ENCODE data around the gene PINK1.

DNA sequence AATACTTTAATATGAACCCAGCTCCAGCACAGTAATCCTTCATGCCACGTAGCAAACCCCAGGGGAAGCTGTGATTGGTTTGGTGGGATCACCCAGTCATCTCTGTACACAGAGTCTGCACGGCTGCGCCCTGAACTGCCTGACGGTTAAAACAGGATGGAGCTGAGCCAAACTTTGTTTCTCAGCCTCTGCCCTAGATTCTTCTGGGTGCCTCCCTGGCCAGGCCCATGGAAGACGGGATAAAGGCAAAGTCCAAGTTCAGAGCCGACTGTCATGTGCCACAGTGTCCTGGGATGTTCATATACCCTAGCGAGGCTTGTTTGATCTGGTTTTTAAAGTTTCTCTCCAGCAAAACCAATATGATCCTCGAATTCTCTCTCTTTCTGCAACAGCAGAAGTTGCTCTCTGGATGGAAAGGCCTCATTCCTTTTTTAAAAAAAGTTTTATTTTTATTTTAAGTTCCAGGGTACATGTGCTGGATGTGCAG lies 40.0 kb upstream of the VWA5B1 start:
- RRBS = no CpG with 5 or more reads among the region's 8 CpGs

GRCh38 chr1:20282554-20283077 lies 8.1 kb upstream of the VWA5B1 start:
- RRBS = no CpG with 5 or more reads among the region's 7 CpGs

GRCh38 chr1:20474901-20475387 lies 11.1 kb downstream of the CAMK2N1 start:
- RRBS = no CpG with 5 or more reads among the region's 7 CpGs

DNA sequence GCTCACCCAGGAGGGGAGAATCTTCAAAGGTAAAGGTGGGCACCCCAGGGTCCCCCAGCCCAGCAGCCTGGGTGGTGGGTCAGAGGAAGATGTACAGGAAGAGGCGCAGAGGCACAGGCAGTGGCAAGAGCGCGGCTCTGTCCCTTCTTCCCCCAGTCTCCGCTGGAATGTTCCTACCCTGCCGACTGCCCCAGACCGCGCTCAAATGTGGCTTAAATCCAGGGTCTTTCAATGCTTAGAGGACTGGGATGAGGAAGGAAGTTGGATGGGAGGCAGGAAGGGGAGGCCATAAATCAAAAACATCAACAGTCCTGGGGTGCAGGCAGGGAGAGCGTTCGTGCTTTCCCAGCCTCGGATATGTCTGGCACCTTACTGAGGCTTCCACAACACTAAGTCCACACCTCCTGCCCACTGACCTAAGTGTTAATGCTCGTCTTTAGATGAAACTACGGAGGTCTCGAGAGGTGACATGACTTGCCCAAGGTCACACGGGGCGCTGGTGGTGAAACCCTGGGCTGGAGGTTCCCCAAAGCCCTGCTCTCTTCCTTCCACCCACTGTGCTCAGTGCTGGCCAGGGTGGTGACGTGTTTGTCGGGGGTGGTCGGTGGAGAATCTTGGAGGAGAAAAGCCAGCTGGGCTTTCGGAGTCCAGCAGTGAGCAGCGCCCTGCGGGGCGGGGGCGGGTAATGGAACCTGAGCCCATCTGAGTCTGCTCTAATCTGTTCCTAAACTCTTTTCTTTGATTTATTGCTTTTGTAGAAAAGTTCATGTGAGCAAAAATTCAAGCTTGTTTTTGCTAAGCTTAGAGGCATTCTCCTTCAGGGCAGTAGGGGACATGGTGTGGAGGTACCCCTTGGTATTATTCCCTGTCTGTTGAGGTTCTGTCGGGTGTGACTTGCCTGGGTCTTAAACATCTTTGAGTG lies 619 bp downstream of the CDA start:
- RRBS = no CpG with 5 or more reads among the region's 24 CpGs

DNA sequence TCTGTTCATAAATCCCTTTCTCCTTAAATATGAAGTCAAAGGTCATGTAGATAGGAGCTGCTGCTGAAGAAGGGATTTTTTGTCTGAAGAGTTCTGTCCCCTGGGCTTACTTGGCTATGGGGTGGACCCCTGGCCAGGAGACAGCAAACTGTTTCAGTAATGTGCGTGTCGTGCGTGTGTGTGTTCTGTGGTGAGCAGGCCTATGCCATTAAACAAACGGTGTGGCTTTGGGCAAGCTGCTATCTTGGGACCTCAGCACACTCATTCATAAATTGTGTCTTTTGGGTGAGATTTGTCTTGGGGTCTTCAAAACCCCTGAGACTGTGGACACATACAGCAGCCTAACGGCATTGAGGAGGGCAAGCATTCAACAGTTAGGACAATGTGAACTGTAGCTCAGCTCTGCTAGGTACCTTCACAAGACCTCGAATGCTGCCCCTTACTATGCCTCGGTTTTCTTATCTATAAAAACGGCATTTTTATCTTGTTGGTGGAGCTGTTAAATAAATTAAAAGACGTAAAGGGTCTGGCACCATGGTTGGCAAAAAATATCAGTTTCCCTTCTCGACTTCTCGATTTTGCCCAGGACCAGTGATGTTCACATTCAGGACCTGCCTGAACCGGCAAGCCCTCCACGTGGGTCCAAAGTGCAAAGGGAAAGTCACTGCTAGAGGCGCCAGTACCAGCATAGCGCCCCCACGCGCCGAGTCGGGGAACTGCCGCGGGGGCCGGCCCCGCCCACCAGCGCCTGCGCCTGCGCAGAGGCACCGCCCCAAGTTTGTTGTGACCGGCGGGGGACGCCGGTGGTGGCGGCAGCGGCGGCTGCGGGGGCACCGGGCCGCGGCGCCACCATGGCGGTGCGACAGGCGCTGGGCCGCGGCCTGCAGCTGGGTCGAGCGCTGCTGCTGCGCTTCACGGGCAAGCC lies at the start of gene PINK1:
TSS of gene PINK1 (plus strand) at position 761 of the 925 bp plus-strand sequence.
- RRBS = under 1% methylated on average over 18 of the region's 48 CpGs

DNA sequence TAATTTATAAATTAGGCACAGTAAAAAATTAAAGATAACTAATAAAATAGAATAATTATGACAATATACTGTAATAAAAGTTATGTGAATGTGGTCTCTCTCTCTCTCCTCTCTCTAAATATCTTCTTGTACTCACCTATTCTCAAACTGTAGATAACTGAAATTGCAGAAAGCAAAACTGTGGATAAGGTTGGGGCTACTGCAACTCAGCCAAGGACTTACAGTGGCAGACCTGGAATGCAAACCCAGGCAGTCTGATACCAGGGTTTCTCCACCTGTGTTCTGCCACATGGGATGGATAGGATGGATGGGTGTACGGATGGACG lies 10.6 kb downstream of the PINK1 start:
- RRBS = no CpG with 5 or more reads among the region's 2 CpGs

DNA sequence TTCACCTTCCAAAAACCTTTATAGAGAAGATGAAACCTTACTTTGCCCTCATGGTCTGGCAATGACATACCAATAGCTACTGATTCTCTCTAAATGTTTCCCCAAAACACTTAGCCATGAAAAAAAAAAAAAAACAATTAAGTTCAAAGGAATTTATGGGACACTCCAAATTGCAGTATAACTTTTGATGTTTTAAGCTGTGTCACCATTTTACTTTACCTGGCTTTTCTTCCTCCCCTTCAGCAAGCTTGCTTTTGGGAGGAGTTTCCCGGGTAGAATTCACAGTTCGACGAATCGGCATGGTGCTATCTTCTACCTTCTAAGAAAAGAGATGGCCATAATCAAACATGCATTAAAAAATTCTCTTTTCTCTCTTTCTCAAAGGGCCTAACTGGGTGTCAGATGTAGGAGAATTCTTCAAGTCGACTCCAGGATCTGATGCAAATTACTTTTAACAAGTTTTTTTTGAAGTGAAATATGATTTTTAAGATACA lies 7.5 kb downstream of the HP1BP3 start:
- RRBS = no CpG with 5 or more reads among the region's 5 CpGs

GRCh38 chr1:20854706-20855216 lies 67.7 kb upstream of the HP1BP3 start:
- RRBS = no CpG with 5 or more reads among the region's 2 CpGs

GRCh38 chr1:20885969-20886424 lies 98.9 kb upstream of the HP1BP3 start:
- RRBS = no CpG with 5 or more reads among the region's 4 CpGs

DNA sequence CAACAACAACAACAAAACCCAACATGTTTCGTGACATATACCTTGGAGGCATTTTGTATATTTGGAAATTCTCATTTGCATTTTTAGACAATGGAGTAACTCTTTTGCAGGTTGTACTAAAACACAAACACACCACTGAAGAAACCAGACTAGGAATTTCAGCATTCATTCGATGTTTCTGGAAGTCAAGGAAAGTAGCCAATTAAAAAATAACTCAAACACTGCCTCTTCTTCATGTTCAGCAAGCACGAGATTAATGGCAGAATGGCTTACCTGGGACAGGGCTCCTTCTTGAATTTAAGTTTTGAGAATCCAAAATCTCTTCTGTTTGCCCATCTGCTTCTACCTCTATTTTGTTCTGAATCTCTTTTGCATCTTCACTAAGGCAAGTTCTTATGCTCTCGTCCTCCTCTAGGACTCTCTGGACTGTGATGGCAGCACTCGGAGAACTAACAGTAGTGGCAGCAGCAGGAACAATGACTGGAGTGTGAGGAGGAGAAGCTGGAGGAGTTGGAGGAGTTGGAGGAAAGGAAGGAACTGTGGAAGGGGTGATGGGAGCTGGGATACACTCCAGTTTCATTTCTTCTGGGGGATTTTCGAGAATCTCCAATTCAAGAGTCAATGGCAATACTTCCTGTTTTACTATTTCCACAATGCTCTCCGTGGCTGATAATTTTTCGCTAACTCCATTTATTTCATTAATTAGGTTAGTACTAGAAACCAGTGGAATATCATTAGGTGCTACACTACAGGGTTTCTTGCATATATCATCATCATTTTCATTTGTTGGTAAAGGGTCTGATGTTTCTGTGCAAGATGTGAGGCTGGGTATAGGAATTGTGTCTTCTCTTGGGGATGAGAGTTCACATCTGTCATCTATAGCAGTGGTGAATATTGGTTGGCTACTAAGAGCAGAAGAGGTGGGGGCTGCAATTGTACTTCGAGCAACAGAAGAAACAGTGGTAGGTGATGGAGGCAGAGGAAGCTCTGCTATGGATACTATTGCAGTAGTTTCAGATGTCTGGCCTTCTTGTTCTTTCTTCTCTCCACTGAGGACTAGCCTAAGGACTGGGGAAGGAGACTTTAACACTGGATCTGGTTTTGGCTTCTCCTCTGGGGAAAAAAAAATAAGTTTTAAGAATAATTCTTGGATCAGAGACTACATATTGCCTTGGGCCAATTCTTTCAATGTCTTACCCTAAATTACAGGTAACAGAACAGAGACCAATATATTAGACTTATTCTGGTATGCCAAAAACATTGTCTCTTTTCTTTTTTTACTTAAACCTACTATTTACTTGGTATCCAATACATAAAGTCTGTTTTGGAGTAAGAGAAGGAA lies 154.6 kb upstream of the HP1BP3 start:
- RRBS = no CpG with 5 or more reads among the region's 9 CpGs

DNA sequence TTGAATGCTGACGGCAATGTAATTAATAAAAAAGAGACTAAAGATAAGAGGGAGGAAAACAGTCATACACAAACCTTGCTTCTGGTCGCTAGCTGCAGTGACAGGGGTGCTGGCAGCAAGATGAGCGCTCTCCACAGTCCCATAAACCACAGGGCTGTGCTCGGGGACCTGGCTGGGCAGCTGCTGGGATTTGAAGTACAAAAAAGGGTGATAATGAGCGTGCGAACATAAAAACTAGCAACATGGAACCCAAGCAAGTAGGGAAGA lies 162.8 kb upstream of the HP1BP3 start:
- RRBS = no CpG with 5 or more reads among the region's 6 CpGs

- RRBS = no CpG with 5 or more reads among the region's 3 CpGs
Observed at GRCh38 chr1:21139562-21140401, 36.9 kb downstream of the EIF4G3 start.

DNA sequence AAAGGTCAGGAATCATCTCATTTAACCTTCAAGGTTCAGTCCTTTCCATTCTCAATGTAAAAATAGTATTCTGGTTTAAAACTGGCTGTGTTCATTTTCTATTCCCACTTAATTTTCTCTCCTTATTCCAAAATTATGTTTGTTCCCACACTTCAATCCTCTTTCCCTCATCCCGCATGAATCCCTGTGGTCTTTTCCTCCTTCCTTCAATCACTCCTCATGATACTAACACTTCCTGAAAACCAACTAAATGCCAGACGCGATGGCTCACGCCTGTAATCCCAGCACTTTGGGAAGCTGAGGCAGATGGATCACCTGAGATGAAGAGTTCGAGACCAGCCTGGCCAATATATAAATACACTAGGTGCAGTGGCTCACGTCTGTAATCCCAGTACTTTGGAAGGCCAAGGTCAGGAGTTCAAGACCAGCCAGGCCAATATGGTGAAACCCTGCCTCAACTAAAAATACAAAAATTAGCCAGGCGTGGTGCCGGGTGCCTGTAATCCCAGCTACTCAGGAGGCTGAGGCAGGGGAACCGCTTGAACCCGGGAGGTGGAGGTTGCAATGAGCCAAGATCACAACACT lies 9.5 kb downstream of the EIF4G3 start:
- RRBS = no CpG with 5 or more reads among the region's 10 CpGs

GRCh38 chr1:21237571-21238040 lies 52.7 kb downstream of the ECE1 start:
- RRBS = 80% methylated on average over 1 of the region's 10 CpGs

DNA sequence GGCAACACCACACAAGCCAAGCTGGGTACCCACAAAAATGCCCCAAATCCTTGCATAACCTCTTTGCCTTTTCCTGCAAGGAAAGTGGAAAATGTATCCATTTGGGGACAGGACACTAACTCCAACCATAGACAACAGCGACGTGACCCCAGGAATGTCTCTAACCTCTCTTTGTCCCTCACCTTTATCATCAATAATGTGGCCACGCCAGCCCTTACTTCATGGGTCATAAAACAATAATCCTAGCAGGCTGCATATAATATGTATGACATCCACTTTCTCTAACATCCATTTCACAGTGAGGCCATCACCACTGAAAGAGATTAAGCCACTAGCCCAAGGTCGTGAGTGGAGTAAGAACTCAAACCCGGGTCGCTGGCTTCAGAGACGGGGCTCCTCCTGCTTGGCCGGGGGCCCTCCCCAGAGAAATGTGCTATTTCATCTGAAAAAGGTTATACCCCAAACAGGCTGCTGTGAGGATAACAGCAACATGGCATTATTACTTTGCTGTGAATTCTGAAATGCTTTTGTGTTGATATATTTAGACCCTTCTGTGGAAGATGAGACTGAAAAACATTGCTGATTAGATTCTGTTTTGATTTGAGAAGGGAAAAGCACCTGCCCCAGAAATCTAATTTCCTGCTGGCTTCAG lies 2.0 kb downstream of the ECE1 start:
- RRBS = no CpG with 5 or more reads among the region's 8 CpGs

DNA sequence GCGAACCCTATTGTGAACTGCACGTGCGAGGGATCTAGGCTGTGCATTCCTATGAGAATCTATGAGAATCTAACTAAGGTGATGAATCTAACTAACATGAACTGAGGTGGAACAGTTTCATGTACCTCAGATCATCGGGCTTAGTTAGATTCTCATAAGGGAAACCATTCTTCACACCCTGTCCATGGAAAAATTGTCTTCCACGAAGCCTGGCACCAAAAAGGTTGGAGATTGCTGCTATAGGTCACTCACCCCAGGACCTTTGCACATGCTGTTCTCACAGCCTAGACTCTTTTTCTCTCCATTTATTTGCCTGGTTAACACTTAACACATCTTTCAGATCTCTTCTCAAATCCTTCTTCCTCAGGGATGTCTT lies 37.6 kb upstream of the ECE1 start:
- RRBS = no CpG with 5 or more reads among the region's 5 CpGs

- RRBS = no CpG with 5 or more reads among the region's 6 CpGs
Observed at GRCh38 chr1:21516954-21517694, 7.9 kb downstream of the ALPL start.

DNA sequence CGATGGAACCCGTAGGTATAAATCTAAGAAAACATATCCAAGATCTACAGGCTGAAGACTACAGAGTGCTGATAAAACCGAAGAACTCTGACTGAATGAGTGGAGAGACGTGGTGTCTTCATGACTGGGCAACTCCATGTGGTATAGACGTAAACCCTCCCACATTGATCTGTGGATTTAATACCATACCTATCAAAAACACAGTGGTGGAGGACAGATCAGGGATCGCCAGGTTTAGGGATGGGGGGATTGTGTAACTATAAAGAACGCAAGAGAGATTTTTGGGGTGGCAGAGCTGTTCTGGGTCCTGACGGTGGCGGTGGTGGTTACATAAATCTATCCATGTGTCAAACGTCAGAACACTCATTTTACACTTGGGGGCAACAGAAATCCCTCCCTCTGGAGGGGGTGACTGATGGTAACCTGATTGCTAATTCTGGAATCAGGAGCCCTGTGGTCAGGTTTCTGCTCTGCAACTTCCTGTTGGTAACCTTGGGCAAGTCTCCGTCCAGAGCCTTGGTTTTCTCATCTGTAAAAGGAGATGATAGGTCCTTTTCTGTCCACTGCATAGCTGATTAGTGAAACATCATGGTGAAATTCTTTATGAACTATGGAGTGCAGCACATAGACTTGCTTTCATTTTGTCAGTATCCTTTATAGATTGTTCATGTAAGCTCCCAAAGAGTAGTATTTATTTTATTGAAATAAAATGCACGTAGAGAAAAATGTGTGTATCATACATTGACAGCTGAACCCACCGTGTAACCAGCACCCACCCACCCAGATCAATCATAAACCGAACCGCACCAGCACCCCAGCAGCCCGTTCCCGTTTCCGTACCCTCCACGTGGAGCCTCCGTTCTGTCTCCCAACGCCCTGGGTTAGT lies 40.9 kb downstream of the ALPL start:
- RRBS = no CpG with 5 or more reads among the region's 21 CpGs

DNA sequence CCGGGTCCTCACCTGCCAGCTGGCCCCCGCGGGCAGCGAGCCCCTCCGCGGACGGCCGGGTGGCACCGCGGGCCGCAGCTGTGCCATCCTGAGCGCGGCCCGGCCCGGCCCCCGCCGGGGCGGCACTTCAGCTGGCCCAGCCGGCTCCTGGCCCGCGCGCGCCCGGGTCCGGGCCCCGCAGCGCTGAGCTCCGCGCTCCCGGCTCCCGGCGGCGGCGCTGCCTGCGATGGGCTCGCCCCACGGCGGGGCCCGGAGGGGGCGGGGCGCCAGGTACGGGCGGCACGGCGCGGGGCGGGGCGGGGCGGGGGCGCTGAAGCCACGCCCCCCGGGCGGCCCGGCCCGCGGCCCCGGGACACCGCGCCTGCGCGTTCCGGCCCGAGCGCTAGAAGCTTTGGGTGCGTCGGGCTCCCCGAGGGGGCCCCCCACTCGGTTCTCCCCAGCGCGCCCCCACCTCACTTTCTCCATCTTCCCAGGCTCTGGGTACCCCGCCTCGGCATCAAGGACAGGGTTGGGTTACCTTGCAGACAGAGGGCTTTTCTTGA lies 46.8 kb downstream of the RAP1GAP start:
- RRBS = 2% methylated on average over 34 of the region's 72 CpGs

GRCh38 chr1:21633475-21634523 lies 35.4 kb downstream of the RAP1GAP start:
- RRBS = 15% methylated on average over 5 of the region's 17 CpGs

Data from epithelial cell of esophagus (primary cell).